Panc1 (cell line): ENCODE measurements around the gene MFSD4B.

DNA sequence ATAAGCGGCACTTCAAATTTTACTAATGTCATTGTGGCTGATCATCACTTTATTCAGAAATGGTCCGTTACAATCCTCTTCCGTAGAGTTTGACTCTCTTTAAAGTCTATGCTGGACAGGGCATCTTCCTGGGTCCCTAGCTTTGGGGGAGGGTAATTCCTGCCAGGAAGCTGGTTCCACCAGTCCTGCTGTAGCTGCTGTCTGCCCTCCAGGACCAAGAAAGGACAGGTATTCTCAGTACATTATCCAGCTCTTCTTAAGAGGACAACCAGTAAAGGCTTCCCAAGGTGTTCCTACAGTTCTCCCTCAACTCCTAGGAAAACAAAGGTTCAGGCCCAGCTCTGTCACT, 1.5 kb downstream of the CDK19 start:
- RRBS, 2 experiments = no CpG with 5 or more reads among the region's 3 CpGs

- RRBS, 2 experiments = no CpG with 5 or more reads among the region's 2 CpGs
Observed at GRCh38 chr6:110814161-110814280, 1.2 kb downstream of the CDK19 start.

DNA sequence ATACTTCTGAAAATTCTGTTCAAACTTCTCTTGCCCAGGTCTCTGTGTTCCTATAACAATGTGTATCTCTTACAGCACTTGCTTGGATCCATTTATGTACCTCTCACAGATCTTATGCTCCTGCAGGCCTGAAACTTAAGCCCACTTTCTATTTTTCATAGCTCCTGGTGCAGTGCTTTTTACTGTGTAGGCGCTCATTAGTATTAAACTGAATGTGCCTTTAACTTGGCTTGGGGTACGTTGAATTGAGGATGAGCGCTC, 524 bp upstream of the GTF3C6 start:
- RRBS, 2 experiments = no CpG with 5 or more reads among the region's 3 CpGs

- RRBS, 2 experiments = no CpG with 5 or more reads among the region's 1 CpG
Observed at GRCh38 chr6:111131917-111132257, 44.6 kb downstream of the SLC16A10 start.

GRCh38 chr6:111255190-111255620, 3.9 kb upstream of the MFSD4B start:
- RRBS, 2 experiments = no CpG with 5 or more reads among the region's 13 CpGs

- RRBS, 2 experiments = under 1 to 8% methylated on average over 20 to 25 of the region's 79 CpGs
Observed at GRCh38 chr6:111258516-111259821, at the start of gene MFSD4B. MFSD4B (plus strand) TSS chr6:111259339.

DNA sequence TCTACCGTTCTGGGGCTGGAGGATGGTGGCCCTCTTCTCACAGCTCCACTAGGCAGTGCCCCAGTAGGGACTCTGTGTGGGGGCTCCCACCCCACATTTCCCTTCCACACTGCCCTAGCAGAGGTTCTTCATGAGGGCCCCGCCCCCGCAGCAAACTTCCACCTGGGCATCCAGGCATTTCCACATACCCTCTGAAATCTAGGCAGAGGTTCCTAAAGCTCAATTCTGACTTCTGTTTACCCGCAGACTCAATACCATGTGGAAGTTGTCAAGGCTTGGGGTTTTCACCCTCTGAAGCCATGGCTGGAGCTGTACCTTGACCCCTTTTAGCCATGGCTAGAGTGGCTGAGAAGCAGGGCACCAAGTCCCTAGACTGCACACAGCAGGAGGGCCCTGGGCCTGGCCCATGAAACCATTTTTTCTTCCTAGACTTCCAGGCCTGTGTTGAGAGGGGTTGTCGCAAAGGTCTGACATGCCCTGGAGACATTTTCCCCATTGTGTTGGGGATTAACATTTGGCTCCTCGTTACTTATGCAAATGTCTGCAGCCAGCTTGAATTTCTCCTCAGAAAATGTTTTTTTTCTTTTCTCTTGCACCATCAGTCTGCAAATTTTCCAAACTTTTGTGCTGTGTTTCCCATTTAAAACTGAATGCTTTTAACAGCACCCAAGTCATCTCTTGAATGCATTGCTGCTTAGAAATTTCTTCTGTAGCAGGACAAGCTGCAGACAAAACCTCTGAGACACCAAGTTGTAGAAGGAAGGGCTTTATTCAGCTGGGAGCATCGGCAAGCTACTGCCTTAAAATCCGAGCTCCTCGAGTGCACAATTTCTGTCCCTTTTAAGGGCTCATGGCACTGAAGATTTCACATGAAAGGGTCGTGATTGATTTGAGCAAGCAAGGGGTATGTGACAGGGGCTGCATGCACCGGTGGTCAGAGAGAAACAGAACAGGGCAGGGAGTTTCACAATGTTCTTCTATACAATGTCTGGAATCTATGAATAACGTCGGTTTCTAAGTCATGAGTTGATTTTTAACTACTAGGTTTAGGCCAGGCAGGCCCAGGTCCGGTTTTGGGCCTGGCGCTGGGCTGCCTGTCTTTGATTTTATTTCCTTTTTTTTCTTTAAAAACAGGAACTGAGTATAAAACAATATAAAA, 24.7 kb downstream of the MFSD4B start:
- RRBS, 2 experiments = no CpG with 5 or more reads among the region's 15 CpGs

GRCh38 chr6:111346013-111346433, 86.9 kb downstream of the MFSD4B start:
- RRBS, 2 experiments = no CpG with 5 or more reads among the region's 2 CpGs

- RRBS, 2 experiments = no CpG with 5 or more reads among the region's 3 CpGs
Observed at GRCh38 chr6:111414633-111415466, 68.2 kb downstream of the REV3L start.

GRCh38 chr6:111534228-111534821, 51.3 kb upstream of the REV3L start:
- RRBS, 2 experiments = no CpG with 5 or more reads among the region's 3 CpGs

- RRBS, 2 experiments = no CpG with 5 or more reads among the region's 7 CpGs
Observed at GRCh38 chr6:111559307-111560158, 46.1 kb downstream of the TRAF3IP2 start.

GRCh38 chr6:111576171-111576807, 29.4 kb downstream of the TRAF3IP2 start:
- RRBS, 2 experiments = no CpG with 5 or more reads among the region's 12 CpGs

- RRBS, 2 experiments = no CpG with 5 or more reads among the region's 9 CpGs
Observed at GRCh38 chr6:111668458-111669030, 62.9 kb upstream of the TRAF3IP2 start.

- RRBS, 2 experiments = no CpG with 5 or more reads among the region's 11 CpGs
Observed at GRCh38 chr6:111686497-111687118, 80.9 kb upstream of the TRAF3IP2 start.

DNA sequence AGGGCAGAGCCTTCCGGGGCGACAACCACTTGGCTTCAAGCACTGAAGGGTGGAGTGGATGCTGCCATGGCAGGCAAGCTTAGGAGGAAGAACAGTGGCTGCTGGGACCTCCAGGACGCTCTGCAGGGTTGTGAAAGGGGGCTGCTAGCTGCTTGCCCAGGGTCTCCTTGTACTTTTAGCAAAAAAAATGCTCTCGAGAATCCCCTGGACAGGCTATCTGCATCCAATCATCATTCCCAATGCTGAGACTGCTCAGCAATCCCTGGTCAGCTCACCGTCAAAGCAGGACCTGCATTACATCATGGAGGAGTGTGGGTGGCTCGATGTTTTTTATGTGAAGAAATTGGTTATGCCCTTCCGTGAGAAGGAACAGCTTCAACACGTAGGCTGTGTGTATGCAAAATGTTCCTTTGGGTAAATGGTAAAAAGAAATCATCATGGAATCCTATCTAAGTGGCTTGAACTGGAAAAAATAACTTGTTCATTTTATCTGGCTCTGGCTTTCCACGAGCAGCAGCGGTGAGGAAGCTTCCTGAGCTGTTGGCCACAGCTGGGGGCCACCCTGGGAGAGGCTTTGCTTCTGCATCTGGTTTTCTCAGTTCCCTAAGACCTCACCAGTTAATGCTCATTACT, 111.5 kb downstream of the FYN start:
- RRBS, 2 experiments = no CpG with 5 or more reads among the region's 10 CpGs

- RRBS, 2 experiments = no CpG with 5 or more reads among the region's 10 CpGs
Observed at GRCh38 chr6:111777093-111777622, 96.1 kb downstream of the FYN start.

DNA sequence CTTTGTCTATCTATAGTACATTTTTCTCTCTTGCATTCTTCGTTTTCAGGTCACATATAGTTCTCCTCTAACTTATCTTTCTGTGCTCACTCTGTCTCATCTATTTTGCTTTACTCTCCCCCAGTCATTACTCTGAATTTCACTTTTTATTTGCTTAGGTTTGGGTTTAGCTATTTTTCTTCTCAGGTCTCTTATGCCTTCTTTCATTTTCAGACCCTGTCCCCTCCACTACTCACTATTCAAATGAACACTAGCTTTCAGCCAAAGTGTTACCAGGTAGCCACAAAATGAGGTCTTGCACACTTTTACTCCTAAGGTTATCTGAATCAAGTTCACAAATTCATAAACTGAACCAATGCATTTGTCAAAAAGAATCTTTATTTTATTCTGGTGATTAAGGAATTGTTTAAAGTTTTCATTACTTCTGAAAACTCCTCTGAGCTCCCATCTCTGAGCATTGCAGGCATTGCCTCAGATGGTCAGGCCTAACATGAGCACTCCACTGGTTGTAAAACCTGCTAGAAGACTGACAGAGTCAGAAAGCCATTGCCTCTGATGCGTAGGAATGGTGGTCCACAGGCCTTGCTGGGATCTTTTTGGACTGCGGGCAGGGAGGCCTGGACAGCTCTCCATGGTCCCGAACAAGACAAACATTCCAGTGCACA, 48.6 kb downstream of the FYN start:
- RRBS, 2 experiments = no CpG with 5 or more reads among the region's 4 CpGs

DNA sequence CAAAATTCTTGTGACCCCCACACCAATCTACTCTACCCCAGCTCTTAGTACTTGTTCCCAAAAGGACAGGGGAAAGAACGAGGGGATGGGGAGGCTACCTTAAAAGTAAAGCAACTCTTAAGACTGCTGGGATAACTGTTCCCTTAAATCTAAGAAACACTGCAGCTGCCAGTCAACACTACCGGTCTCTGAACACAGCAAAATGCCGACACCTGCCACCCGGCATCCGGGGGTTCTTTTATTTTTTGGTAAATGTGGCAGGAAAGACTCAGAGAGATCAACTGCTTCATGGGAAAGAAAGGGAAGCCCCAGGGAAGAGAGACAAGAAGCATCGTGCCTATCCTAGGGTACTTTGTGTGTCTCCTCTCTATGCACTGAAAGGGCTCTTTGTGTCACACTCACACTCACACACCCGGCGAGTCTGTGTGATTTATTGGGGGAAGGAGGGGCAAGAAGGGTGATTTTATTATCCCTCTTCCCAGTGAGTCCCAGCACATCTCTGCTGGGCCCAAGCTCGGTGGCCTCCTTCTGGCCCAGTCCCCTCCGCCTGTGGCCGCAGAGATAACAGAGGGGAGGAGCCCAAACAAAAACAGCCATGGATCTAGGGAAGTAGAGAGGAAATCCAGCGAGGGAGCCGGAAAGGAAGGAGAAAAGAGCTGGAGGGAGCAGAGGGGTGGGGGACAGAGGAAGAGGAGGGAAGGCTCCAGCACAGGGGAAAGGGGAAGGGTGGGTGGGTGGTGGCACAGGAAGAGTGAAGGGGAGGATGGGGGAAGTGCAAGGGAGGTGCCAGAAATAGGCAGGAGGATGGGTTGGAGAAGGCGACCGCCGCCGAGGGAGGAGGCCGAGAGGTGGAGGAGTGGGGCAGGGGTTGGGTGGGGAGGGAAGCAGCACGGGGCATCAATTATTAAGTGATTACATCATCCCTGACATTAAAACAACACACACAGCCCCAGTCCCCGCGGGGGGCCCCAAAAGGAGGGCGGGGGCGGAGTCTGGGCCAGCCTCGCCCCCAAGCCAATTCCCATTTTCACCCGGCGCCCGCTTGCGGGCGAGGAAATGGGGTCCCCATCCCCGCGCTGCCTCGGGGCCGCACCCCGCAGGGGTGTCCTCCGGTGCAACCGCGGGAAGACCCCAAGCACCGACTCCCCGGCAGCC, 1.2 kb downstream of the FYN start:
- RRBS, 2 experiments = 5 to 8% methylated on average over 15 of the region's 39 CpGs

DNA sequence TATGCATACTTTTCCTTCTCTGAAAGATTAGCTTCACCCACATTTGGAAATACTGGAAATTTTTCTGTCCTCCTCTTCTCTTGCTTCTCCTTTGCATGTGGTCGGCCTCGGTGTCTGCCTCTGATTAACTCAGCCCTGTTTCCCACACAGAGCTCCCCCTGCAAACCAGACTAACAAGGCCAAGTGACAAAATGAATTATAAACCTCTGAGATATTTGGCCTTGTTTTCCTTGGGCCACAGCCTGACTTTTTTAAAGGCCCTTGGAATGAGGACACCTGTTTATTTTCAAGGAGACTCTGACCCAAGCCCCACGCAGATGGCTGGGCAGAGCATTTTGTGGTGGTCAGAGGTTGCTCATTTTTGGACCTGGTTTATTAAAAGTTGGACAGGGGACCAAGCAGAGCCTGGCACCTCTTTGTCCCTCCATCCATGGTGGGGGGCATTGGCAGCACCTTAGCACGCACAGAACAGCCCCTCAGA, 9.0 kb upstream of the CCN6 start:
- RRBS, 2 experiments = no CpG with 5 or more reads among the region's 4 CpGs